ENCODE measurements around a stretch of chr17.

DNA sequence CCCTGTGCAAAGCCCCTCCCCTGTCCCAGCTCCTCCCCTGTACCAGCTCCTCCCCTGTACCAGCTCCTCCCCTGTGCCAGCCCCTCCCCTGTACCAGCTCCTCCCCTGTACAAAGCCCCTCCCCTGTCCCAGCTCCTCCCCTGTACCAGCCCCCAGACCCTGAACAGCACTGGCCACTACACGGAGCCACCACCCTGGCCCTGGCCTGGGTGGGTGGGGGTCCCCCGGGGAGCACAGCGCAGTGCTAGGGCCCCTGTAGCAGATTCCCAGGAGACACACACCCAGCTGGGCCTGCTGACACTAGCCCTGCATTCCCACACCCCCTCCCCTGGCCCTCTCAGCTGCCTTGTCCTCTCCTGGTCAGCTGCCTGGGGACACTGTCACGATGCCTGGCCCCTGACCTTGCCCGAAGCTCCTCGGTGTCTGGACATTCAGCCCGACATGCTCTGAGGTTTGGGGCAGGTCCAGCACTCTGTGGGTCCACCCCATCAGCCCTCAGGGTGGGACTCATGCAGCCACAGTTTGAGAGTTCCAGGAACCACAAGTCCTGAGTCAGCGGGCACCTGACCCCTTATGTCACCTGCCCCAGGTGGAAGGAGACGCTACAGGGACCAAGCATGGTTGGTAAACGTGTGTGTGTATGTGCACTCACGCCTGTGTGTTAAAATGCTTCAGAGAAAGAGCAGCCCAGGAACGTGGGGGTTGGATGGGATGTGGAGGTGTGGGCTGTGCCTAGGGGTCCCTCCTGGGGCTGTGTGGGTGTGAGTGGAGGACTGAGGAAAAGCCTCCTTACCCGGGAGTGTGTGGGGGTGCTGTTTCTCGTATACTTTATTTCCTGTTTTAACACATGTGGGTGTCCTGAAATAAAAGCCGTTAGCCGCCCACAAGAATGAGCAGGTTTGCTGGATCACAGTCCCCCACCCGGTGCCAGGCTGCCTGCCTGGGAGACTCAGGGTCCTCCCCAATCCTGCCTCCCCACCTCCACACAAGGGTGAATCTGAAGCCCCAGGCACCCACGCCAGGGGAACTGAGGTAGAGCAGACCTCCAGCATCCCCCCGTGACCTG, 114.3 kb downstream of the METRNL start:
- PRO-cap = no peak

DNA sequence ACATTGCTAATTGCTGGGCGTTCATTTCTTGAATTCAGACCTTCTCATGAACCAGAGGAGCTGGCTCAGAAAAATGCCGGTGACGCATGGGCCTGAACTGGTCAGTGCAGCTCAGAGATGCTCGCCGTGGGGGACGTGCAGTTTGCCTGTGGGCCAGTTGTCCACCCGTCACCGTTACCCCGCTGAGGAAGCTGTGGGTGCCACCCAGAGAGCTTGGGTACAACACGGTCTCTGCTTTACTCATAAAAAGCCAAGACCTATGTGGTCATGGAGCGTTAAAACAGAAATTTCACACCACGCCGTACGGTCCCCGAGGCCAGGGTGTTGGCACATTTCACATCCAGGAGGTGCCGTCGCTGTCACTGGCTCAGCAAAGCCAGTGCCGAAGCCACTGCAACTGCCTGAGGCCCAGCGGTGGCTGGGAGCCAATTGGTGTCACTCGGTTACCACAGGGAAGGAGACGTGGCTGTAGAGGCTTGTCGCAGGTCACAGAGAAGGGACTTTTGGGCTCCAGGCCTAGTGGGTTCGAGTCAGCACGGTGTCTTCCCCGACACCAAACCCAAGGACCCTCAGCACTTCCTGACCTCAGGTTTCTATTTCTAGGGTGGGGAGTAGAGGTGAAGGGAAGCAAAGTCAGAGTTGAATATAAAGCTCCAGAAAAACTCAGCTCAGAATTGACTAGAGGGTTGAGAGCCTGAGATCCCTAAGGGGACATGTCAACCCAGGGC, 121.0 kb downstream of the METRNL start:
- PRO-cap = bidirectional peak, plus-strand start at position 451 of the sequence, minus-strand start at position 349 of the sequence